Pericardium (tissue), 1 donor: ENCODE measurements around the genes C22orf39 and GNB1L.

- RRBS, result no CpG with 5 or more reads among the region's 12 CpGs
These were observed 11.5 kb upstream of the PEX26 start for GRCh38 chr22:18066182-18066865.

GRCh38 chr22:19081369-19082046 is 40.7 kb downstream of the DGCR2 start:
- RRBS, result no CpG with 5 or more reads among the region's 5 CpGs

DNA sequence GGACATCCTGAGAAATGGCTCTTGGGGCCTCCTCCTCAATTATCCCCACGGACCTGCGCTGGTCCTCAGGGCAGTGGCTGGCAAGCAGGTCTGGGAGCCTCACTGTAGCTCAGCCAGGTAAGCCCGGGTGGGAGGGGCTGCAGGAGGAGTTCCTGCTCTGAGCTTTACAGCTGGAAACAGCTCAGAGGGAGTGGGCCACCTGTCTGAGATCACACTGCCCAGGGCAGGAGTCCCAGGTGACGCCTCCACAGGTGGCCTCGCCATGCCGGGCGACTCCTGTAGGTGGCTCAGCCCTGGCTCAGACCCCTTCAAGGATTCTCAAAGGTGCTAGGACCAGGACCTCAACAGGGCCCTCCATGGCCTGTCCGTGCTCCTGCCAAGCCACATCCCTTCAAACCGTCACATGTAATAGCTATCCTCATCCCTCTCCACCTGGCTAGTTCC is 3.7 kb upstream of the TSSK2 start:
- RRBS, result no CpG with 5 or more reads among the region's 9 CpGs

DNA sequence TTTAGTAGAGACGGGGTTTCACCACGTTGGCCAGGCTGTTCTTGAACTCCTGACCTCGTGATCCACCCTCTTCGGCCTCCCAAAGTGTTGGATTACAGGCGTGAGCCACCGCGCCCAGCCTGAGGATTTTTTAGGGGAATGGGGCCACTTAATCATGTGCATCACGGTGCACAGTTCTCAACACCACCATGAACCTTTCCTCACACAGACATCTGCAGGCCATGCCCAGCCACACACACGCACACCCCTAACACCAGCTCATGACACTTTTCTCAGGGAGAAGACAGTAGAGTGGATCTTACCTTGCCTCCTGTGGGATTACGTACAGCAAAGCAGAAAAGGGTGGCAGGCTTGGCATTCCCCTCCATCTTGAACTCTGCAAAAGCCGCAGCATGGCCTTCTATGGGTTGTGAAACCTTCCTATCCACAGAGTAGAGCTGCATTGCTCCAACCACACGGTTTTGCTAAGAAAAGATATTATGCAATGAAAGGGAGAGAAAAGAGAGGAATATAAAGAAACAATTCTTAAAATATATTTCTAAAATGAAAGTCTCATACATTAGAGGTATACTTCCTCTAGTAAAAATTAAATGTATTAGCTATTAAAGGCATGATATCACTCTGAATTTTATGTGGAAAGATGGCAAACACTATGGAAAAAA is 48.9 kb downstream of the CLTCL1 start:
- RRBS, result no CpG with 5 or more reads among the region's 12 CpGs

- RRBS, result no CpG with 5 or more reads among the region's 40 CpGs
These were observed 790 bp upstream of the CLTCL1 start for GRCh38 chr22:19292038-19292979.

- RRBS, result 2% methylated on average over 40 of the region's 91 CpGs
These were observed at the start of gene C22orf39 for GRCh38 chr22:19447329-19448027. Gene C22orf39 (minus strand): TSS chr22:19447711.

- RRBS, result 52% methylated on average over 6 of the region's 17 CpGs
These were observed 1.1 kb upstream of the CLDN5 start for GRCh38 chr22:19525115-19525902.

DNA sequence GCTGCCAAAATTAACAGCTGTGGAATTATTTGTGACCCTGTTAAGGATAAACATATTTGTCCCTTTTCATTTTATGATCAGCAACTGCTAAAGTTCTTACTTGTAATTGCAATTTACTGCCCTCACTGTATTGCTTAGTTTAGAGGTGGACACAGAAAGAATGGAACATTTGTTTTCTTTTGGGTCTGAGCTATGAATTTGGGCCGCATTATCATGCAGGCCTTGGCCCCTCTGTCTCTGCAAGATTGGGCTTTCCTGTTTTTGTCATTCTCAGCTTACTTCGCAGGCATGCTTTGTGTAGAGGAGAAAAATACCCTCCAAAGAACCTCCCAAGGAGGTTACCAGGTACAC is 47.6 kb upstream of the CLDN5 start:
- RRBS, result no CpG with 5 or more reads among the region's 2 CpGs

GRCh38 chr22:19598067-19598975 is 74.1 kb upstream of the CLDN5 start:
- RRBS, result no CpG with 5 or more reads among the region's 11 CpGs

DNA sequence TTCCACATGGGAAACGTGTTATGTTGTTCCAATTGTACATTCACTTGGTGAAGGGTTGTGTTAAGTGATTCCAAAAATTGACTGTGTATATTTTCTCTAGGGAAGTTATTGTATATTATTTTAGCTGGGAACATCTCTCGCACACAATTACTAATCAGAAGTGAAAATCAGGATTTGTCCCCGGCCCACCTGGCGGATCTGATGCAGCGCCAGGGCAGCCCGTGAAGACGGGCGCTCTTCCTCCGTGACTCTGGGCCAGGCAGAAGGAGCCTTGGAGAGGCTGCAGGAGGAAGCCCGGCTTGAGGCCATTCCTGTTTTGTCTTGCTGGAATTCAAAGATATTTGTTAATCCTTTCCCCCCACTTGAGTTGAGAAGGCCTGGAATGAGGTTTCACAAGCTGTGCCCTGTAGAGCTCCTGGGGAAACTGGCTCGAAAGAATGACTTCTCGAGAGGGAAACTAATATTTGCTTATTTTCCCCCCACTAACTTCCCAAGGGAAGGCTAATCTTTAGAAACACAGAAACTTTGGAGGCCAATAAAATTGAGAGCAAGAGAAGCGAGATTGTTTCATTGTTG is 92.9 kb upstream of the SEPTIN5 start:
- RRBS, result no CpG with 5 or more reads among the region's 13 CpGs

DNA sequence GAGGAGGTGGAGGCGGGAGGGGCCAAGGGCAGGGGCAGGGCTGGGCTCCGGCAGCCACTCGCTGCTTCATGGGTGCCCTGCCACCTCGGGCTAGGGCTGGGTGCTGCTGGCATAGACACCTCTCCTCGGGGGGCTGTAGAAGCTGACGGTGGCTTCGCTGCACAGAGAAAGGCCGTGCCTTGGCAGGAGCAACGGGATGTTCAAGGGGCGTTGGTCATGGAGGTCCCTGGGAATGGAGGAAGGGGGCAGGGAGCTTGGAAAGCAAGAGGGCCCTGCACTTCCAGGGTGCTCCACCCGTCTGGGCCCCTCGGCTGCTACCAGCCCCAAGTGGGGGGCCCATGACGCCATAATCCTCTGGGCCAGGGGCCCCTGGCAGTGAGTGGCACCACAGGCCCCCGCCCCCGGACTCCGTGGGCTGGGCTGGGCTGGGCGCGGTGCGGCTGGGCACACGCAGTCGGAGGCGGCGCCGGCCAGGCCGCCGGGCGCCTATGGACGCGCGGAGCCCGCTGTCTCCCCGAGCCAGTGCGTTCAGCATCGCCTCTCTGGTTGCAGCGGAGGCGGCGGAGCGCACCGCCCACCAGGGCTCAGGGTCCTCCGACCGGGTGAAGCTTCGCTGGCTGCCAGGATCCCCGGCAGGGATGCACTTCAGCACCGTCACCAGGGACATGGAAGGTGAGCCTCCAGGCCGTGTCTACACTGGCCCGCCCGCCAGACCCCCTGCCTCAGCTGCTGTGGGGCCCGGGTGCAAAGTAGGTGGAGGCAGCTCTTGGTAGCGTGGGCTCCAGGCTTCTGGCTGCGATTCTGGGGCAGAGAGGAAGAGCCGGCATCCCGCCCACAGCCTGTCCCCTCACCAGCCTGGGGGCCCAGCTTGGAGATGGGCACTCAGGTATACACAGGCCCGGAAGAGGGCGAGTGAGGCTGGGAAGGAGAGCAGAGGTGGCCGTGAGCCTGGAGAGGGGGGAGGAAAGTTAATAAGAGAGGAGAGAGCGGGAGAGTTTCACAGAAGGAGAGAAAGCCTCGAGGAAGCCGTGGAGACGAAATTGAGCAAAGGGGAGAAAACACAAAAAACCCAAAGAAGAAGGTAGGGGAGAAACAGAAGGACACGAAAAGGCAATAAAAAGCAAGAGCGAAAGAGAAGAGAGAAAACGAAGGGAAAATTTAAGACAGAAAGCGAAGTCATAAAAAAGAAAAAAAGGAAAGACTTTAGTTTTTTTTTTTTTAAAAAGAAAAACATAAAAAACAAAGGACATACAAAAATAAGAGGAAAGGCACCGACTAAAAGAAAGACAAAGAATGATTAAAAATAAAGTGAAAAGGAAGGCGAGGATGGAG is 1.1 kb upstream of the TBX1 start:
- RRBS, result 5% methylated on average over 20 of the region's 65 CpGs

GRCh38 chr22:19854730-19855721 is at the start of gene GNB1L:
Gene GNB1L (minus strand): TSS chr22:19854874.
- RRBS, result 1% methylated on average over 32 of the region's 95 CpGs

DNA sequence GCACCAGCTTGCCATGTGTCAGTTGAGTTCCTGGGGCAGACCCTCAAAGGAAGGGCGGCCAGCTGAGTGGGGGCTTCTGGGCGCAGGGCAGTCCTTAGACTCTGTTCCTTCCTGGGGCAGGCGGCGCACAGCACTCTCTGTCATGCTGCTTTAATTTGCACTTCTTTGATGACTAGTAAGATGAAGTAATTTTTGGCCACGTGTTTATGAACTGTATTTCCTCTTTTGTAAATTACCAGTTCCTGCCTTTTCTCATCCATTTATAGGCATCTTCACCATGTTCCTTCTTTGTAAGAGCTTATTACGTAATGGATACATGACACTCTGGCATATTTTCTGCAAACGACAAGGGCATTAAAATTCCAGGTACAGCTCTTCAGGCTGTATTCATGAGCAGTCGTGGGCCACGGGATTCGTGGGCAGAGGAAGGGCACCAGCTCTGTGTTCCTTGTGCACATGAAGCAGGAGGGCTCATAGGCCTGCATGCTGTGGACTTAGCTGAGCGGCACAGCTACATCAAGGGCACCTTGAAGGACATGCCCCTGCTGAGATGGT is 32.3 kb upstream of the GNB1L start:
- RRBS, result no CpG with 5 or more reads among the region's 11 CpGs

- RRBS, result no CpG with 5 or more reads among the region's 8 CpGs
These were observed 30.6 kb upstream of the COMT start for GRCh38 chr22:19910883-19911546.

DNA sequence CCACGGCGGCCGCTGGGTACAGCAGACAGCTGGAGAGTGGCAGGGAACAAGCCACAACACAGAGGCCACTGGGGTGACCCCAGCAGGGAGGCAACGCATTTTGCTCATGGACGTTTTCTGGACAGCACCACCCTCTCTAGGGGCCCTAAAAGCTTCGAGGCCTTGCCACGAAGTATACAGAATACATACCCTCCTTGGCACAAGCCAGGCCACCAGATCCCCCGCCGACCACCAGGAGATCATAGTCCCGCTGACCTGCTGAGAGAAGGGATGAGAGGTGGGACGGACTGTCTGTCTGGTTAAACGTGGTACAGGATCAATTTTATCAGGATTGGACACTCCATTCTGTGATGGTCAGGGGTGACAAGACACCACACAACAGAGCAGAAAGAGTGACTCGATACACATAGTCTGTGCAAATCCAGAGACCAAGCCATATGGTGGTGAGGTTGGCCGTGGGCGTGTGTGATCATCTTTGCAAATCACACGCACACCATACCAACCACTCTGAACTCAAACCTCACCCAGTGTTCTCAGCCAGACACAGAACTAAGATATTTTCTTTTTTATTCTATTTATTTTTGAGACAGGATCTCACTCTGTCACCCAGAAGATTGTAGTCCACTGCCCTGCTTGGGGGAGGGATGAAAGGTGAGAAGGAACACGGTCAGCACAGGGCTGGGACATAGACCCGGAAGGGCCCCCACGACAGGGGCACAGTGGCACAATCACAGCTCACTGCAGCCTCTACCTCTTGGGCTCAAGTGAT is 10.5 kb upstream of the COMT start:
- RRBS, result no CpG with 5 or more reads among the region's 19 CpGs

DNA sequence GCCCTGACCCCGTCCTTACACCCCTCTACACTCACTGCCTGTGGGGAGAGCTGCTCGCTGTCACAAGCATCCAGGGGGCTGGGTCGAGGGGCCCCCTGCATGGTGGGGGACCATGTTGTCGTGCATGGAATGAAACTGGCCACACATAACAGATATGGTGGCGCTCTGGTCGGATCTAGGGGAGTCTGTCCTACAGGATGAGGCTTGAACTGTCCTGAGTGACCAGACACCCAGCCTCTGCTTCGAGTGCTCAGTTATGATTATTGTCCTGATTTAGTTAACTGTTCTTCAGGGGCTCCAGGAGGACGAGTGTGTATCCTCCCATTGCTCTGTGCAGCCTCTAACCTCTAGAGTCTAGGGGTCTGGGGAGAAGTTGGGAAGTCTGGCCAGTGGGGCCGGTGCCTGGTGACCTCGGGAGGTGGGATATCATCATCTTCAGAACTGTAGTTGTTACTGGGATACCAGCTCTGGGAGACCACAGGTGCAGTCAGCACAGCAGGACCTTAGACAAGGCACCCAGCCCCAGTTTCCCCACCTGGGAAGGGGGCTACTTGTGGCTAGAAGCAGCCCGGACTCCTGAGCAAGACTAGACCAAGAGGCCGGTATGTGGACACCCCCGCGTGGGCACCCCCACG is 481 bp upstream of the COMT start:
- RRBS, result under 1% methylated on average over 4 of the region's 15 CpGs

DNA sequence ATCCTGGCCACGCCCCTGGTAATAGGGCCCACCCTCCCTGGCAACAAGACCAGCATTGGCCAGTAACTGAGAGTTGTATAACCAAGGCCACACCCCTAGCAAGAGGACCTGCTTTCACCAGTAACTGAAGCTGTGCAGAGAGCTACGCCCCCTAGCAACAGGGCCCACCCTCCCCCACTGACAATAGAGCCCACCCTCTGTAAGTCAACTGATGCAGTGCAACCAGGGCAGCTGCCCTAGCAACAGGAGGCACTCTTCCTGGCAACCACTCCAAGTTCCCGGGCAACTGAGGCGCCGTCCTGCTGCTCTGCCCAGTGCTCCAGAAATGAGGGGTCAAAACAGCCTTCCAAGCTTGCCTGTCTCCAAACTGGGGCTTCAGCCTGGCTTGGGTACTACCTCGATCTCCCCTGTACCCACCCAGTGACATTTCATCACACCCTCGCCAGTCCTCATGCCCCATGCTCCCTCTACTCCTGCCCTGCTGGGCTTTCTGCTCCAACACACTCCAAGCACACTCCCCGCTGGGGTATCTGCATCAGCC is 33.0 kb upstream of the TXNRD2 start:
- RRBS, result no CpG with 5 or more reads among the region's 8 CpGs

DNA sequence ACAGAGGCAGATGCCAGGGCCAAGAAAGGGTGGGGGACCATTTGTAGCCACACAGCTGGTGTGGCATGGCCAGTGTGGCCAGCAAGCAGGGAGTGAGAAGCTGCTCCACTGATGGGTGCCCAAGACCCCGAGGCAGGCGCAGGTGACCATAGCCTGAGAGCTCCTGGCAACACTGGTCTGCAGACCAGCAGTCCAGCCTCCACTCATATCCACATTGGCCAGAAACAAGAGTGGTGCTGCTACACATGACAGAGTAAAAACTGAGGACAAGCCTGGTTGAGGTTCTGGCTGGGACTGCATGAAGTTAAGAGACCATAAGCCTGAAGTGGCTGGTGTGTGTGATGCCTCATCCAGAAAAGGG is 25.4 kb downstream of the ARVCF start:
- RRBS, result no CpG with 5 or more reads among the region's 2 CpGs

DNA sequence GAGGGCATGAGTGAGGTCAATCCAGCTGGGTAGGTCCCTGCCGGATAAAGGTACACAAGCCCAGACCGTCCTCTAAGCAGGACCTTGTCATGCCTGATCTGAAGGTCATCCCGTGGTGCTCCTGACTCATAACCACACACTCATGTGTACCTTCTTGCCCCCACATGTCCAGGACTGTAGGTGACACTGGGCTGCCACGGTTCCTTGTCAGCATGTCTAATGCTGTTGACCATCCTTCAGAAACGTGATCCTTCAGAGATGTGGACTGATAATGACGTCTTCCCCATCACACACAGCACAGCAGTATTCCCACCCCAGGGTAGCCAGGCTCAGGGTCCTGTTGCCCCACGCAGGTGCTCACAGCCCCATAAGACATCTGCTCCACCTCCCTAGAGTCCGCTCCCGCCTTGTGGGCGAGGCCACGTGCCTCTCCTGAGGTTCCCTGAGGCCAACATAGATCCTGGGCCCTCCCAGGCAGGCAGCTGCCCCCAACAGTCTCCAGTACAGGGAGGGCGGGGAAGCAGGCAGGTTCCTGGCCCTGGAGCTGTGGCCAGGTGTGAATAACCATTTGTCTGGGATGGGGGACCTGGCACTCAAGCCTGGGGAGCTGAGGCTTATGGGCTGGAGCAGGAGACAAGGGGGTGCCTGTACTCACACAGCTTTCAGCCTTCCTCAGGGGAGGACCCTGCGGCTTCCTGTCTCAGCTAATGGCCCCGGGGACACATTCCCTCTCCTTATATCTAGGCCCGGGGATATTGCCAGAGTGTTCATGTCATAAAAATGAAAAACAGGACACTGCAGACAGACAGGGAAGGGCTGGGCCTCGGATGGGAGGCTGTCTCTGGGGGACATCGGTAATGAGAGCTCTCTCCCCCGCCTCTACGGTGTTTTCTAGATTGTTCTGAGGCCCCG is 5.8 kb downstream of the ARVCF start:
- RRBS, result no CpG with 5 or more reads among the region's 20 CpGs

GRCh38 chr22:20017107-20017404 is 433 bp upstream of the ARVCF start:
- RRBS, result no CpG with 5 or more reads among the region's 21 CpGs